ENCODE data around the gene TEKT3.

DNA sequence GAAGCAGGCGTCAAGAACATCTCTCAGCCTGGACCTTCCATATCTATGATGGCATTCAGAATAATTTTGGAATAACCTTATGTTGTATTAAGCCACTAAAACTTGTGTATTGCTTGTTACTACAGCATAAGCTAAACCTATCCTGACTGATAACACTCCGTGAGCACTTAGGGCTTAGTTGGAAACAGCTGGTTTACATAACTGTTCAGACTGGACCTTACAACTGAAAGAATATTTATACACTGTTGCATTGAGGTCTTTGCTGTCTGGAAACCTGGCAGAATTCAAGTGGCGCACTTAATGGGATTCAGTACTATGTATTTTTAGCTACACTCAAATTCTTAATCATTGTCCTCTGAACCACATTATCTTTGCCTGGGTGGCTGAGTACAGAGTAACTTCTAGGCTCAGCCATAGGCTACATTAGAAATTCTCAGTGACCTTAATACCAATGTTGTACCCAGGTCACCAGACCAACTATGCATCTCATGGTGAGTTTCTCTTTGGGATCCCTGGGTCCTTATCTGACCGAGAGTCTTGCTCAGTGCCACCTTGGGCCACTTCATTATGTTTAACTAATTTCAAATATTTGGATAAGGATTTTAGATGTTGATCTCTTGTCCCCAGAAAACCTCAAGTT lies 172.8 kb downstream of the PMP22 start:
- PRO-cap, result no peak

- PRO-cap, result no peak
Observed at GRCh38 chr17:15263037-15263862, 1.9 kb downstream of the PMP22 start.

DNA sequence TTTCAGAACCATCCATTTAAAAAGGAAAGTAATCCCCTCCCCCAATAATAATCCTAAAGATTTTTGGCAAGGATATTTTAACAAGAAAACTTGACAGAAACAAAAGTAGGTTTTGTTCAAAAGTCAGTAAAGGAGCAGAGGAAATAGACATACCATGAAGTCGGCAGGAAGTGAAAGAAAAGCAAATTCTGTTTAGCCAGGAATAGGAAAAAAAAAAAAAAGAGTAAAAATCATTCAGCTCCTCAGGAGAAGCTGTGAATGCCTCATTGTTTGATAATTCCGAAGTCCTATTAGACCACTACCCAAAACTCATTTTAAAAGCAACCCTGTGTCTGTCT lies 35.1 kb downstream of the TEKT3 start:
- PRO-cap, result no peak

DNA sequence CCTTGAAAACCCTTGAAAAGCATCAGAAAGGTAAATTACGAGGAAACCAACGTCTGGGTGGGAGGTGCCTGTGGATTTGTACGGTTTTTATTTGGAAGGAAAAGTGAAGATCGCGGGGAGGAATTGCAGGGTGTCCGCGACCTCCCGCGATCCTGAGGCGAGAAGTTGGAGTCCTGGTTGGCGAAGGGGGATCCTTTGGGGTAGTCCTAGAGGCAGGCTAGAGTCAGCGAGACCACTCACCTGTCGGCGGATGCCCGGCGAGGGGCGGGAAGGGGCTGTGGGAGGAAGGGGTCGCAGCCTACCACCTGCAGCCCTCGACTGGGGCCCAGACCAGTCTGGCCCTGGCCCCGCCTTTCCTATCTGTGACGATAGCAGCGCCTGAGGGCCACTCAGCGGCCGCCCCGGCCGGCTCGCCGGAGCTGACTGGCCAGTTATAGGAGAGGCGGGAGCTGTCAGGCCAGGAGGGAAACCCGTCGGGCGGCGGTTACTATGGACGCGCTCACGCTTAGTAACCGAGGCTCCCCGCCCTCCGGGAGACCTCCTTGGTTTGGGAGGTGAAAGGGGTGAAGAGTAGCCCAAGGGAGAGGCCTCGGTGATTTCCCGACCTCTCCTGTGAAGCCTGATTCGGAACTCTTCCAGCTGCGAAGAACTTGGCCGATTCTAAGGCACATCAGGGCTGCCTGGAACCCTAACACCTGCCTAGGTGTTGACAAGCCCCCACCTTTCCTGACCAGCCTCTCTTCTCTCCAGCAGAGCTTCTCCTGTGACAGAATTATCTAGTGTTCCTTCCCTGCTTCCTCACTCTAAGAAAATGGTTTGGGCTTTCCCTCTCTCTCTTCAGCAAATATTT lies at the start of gene TEKT3:
Gene TEKT3 (minus strand): TSS at position 320 of the 850 bp plus-strand sequence.
- PRO-cap, result no peak

DNA sequence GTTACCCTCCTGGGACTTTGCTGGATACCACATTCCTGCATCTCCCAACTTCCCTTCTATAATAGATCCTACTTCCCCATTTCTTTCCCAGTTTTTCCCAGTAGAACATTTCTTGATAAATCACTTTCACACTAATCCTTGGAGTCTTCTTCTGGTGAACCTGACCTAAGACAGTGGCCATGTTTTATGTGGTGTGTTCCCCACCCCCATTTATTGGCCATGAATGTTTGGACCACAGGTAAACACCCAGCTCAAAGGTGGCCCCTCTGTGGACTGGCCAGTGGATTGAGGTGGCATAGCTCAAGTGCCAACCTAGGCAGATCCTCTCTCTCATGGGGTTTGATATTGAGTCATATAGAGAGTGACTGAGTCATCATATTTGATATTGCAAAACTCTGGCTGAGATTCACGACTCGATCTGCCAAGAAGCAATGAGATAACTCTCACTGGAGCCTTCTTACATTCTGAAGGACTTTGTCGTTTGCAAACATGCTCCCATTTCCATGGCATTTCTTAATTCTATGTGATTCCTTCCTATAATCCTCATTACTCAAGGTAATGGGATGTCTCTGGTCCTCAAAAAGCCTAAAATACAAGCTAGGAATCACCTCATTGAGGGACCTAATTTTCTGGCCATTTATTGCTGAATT lies 10.5 kb upstream of the TEKT3 start:
- PRO-cap, result no peak

- PRO-cap, result no peak
Observed at GRCh38 chr17:15403595-15403857, 62.1 kb upstream of the TEKT3 start.

DNA sequence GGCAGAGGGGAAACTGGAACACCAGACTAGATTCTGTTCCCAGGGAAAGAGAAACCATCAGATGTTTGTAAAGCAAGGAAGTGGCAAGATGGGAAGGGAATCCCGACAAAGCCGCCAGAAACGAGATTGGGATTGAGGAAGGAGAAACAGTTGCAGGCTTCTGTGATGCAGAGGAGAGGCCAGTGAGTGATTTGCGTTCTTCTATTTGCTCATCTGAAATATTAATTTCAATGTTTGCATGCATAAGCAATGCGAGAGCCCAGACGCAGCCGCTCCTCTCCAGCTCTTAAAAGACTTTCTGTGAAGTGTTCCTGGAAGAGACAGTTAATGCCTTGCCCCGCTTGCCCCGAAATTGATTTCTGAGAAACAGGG lies 62.8 kb downstream of the CDRT4 start:
- PRO-cap, result no peak

- PRO-cap, result no peak
Observed at GRCh38 chr17:15437200-15437866, 30.1 kb downstream of the CDRT4 start.

- PRO-cap, result unidirectional peak, plus-strand start at chr17:15574093
Observed at GRCh38 chr17:15573883-15574326, 10.6 kb upstream of the TVP23C start.

DNA sequence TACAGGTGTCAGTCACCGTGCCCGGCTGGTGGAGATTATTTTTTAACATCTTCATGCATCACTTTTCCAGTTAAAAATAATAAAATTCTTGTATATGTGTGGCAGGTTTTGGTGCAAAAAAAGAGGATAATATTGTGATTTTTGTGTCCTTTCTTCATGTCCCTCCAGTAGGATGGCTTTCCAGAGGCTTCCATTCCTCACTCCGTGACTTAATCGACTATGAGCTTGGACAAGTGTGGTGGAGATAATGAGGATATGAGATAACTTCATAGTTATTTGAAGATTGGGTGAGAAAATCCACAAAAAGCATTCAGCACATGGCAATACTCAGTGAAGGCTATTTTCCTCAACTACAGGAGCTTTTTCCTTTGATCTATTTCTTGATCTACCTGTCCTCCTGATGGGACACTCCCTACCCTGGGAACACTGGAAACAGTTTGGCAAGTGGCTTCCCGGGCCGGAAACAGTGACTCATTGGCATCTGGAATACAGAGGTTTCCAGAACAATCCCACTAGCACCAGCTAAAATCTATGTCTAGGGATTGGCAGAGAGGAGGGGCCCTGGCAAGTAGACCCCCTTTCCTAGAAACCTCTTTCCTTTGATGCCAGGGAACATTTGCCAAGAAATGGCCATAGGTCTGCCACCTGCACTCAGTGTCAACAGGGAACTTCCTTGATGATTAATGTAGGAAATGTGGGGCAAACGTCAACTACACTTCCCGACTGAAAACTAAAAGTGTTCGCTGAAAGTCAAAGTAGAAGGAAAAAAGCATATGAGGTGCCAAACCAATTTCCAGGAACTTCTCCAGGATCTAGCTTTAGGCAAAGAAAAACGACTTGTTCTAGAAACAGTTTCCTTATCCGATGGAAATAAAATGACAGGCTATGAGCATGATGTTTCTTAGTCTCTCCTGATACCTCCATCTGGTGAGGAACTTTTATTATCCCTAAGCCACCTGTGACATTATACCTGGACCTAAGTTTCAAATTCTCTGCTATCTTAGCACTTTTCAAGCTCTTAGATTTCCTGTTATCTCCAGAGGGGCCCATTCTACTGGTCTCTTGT lies 30.4 kb upstream of the FBXW10B start:
- PRO-cap, result no peak

DNA sequence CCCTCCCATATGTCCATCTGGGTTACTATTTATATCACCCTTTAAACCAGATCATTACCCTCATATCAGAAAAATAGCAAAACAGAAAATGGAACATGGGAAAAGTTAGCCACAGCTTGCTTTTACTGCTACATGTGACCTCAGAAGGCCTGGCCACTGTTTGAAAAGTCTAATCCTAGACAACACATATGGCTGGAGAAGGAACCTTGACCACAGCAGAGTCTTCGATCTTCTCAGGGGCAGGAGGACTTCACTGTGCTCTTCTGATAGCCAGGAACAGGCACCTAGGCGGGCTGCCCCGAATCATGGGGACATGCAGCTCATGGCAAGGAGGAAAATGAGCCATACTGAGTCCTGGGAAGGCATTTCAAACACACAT lies 31.2 kb upstream of the ADORA2B start:
- PRO-cap, result no peak

DNA sequence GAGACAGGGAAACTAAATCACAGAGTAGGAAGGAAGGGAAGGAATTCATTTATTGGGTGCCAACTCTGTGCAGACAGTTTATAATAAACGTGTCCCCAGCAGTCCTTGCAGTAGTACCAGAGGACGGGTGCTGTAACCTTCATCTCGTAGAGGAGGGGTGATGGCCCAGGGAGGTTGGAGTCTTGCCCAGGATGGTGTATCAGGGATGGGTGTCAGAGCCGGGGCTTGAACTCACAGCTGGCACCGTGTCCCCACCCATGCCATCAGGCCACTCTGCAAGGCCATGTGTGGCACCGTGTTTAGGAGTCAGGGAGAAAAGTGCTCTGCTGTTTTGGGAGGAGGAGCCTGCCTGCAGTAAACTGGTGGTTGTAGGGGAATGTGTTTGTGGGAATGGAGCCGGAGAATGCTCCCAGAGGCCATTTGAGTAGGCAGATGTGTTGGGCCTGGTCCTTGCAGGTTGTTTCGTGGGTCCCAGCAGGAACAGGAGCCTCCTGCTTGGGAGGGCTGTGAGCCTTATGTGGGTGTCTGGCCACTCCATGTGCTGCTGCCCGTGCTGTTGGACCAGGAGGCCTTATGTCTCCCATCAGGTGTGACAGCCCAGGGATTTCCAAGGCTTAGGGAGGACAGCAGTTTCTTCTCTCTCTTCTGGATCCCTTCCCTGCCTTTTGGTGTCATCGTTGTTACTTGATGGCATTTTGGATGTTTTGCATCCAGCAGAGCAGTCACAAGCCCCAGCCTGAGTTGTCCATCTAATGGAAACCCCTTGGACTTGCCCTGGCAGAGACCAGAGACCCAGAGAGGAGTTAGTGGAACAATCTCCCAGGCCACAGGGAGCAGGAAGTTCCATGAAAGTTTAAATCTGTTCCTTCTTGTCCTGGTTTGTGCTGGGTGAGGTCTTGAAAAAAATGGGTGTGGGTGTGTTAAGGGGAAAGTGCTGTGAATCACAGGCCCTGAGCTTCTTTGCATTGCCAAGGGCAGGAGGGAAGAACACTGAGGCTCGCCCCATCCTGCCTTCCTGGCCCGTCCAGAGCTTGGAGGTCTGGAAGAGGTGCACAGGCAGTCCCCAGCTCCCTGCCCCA lies 2.0 kb downstream of the ADORA2B start:
- PRO-cap, result no peak

- PRO-cap, result no peak
Observed at GRCh38 chr17:16037304-16038093, 37.9 kb downstream of the TTC19 start.

- PRO-cap, result no peak
Observed at GRCh38 chr17:16057828-16058187, 58.2 kb downstream of the TTC19 start.

- PRO-cap, result no peak
Observed at GRCh38 chr17:16126004-16126368, 89.3 kb downstream of the NCOR1 start.

- PRO-cap, result no peak
Observed at GRCh38 chr17:16132645-16133372, 82.5 kb downstream of the NCOR1 start.

GRCh38 chr17:16137127-16137570 lies 78.2 kb downstream of the NCOR1 start:
- PRO-cap, result no peak

- PRO-cap, result no peak
Observed at GRCh38 chr17:16293948-16294281, 59.4 kb downstream of the CENPV start.

DNA sequence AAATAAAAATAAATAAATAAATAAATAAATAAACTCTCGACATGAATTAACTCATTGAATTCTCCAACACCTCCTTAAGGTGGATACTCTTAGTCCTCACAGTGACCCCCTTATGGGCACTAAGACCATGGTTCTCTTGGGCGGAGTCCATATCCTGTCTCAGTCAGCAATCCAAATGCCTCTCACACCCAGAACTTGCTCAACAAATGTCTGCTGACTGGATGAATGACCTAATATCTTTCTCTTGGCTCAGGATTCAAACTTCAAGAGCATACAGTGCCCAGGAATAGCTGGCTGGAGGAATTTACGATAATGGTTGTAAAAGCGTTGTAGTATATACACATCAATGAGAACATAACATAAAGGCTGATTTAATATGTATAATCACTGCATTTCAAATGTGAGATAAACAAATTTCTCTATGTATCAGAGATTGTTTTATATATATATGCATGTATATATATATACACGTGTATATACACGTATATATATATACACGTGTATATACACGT lies 6.7 kb upstream of the UBB start:
- PRO-cap, result no peak

GRCh38 chr17:16377836-16378568 lies 2.9 kb upstream of the UBB start:
- PRO-cap, result no peak